GM23248 (cell line): Measurements from ENCODE around the gene PNRC2.

- RAMPAGE, long total RNA: no peak
These were observed 26.3 kb upstream of the ID3 start for GRCh38 chr1:23585487-23586171.

DNA sequence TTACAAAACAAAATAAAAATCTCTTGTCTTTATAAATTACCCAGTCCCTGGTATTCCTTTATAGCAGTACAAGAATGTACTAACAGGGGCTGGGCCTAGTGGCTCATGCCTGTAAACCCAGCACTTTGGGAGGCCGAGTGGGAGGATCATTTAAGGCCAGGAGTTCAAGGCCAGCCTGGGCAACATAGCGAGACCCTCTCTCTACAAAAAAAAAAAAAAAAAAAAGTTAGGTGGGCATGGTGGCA, 36.5 kb upstream of the ID3 start:
- RAMPAGE, long total RNA: no peak

GRCh38 chr1:23698562-23699071, 7.0 kb downstream of the RPL11 start:
- RAMPAGE, long total RNA: no peak

DNA sequence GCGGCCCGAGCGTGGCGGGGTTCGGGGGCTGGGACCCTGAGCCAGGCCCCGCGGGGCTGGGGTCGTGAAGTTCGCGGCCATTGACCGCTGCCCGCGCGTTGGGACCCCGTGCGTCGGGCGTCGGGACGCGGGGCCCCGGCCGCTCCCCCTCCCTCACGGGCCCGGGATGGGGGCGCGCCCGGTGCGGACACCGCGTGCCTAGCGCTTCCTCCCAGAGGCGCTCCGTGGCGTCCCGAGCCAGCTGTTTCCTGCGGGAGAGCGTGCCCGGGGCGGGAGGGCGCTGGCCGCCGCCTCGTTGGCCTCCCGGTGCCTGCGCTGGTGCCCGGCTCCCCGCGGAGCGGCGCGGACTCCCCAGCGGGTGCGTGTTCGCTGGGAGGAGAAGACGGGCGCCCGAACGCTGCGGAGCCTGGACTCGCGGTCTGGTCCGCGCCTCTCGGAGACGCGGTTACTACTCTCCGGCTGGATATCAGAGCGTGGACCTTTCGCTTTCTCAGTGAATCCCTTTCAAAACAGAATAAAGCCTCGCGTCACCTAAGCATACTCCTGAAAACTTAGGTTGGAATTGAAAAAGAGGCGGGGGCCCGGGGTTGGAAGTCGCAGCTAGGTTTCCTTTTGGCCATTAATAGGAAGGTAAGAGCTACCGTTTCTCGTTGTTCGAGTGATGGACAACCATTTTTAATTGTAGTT, 513 bp downstream of the ELOA start:
- RAMPAGE, long total RNA: no peak

GRCh38 chr1:23788716-23789783, 1.9 kb upstream of the LYPLA2 start:
- RAMPAGE, long total RNA: no peak

DNA sequence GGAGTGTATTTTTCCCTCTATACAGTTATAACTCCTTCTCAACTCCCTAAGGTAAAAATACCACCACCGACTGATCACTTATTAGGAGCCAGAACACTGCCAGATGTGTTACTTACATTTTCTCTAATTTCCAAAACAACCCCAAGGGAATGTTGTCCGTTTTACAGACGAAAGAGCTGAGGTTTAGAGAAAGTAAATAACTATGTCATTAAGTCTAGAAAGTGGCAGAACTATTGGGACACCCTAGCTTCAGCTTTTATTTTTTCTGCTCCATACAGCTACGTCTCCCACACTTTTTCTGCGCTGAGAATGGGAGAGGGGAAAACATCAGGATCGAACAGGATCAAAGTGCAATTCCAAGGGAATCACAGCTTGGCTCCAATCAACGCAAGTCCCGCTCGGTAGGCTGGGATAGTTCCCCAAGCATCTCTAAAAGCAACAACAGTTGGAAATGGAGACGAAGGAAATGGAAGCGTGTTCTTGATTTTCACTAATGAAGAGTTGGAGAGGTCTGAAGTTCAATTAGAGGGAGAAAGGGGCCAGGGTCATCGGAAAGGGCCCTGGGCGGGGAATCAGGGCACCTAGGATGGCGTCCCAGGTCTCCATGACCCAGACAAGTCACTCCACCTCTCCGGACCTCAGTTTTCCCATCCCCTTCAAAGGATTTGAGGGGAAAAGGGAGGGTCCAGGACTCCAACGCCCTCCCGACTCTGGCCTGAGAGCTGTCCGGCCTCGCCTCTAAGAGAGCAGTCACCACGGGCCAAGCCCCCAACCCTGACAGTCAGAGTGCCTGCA, 503 bp downstream of the HMGCL start:
- RAMPAGE, long total RNA: no peak

DNA sequence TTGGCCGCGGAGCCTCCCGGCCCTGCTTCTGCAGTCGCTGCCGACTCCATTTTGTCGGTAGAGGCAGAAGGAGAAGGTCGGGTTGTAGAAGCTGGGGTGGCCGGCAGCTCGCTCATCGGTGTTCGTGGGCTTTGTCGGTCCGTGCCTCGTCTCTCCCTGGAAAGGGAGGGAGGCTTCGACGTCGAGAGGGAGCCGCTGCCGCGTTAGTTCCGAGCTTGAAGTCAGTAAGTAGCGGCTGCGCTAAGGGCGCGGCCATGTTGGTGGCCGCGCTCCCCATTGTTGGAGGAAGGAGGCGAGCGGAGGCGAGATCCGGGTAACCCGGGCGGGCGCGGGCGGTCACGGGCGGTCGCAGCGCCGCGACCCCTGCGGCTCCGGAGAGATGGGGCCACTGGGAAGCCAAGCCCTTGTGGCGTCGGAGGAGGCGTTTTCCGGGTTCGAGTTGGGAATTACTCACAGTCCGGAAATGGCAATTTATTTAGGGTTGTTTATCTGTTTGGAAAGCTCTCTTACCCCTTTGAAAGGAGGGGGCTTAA, at the start of gene PNRC2:
Gene PNRC2 (plus strand): TSS at position 54 of the 533 bp plus-strand sequence.
- RAMPAGE, long total RNA: start-site peak on the plus strand centred at position 63 of the sequence, 36 bp wide, 727 and 555 reads in 2 replicates

GRCh38 chr1:24379799-24380564, 33.6 kb downstream of the STPG1 start:
- RAMPAGE, long total RNA: no peak

DNA sequence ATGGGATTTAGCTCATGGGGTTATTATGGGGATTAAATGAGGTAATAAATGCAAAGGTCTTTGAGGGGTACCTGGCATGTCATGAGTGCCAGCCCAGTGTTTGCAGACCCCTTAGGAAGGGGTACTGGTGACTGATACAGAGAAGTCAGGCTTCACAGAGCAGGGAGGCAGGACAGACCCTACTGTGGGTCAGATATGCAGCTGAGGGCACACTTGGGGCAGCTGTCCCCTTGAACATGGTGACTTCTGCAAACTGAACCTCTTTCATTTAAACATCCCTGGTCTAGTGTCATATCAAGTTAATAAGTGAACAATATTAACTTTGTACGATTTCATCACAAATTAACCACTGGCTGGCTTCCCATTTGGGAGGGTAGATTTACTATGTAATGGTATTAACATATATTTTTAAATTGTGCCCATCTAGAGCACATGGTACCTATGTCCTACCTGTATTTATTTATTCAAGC, 25.9 kb downstream of the STPG1 start:
- RAMPAGE, long total RNA: no peak

- RAMPAGE, long total RNA: no peak
These were observed 10.9 kb downstream of the NIPAL3 start for GRCh38 chr1:24426611-24426873.

DNA sequence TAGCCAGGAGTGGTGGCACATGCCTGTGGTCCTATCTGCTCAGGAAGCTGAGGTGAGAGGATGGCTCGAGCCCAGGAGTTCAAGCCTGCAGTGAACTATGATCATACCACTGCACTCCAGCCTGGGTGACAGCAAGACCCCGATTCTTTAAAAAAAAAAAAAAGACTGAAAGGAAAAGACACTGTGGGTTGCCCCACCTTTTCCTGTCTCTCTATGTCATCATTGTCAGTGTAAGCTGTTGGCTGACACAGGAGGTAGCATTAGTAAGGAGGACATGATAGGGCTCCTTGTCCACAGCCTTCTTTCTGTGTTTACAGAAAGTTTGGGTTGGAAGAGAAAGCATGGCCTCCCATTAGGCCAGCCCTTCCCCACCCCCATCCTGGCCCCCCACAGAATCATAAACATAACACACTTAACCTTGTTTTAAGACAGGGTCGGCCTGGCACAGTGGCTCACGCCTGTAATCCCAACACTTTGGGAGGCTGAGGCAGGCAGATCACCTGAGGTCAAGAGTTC, 20.6 kb upstream of the RCAN3 start:
- RAMPAGE, long total RNA: no peak

DNA sequence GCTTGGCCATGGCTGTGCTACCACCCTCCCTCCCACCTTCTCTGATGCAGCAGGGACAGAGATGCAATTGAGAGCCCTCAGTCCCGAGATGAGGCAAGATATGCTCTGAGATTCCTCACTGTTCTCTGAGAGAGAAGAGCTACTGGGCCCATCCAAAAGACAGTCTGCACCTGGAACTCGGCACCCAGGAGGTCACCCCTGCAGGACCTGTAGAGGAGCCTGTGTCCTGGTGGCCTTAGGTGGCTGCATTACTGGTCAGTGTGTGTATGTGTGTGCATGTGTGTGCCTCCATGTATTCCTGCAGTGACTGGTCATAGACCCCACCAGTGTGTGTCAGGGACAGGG, 33.5 kb downstream of the NCMAP start:
- RAMPAGE, long total RNA: no peak

DNA sequence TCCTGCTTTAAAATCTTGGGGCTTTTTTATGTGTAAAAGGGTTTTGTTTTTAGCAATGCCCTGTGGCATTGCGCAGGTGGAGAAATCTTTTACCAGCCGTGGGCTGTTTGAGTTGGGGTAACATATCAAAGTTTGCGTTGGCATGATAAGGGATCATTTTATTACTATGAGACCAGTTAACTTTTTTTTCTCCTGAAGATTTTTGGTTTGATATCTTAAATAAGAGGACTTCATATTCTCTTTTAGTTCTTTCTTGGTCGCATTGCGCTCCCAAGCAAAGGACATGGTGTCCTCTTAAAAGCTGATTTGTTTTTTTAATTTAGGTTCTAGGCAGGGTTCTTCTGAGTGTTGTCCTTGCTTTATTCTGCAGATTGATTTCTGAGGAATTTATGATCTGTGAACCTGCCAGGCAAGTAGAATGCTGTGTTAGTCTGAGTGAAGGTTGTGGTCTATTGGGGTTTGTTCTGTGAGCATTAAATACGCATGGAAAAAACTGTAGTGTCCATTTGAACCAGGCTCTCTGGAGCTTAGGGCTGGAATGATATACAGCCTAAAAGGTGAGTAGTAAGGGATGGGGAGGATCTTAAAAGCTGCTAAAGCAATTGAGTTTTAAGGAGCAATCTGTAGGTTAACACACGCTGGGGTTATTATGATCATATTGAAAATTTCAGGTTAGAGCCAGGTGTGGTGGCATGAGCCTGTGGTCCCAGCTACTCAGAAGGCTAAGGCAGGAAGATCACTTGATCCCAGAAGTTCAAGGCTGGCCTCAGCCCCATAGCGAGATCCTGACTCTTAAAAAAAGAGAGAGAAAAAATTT, 12.4 kb downstream of the SRRM1 start:
- RAMPAGE, long total RNA: no peak

- RAMPAGE, long total RNA: no peak
These were observed 28.4 kb downstream of the SRRM1 start for GRCh38 chr1:24671537-24671864.

DNA sequence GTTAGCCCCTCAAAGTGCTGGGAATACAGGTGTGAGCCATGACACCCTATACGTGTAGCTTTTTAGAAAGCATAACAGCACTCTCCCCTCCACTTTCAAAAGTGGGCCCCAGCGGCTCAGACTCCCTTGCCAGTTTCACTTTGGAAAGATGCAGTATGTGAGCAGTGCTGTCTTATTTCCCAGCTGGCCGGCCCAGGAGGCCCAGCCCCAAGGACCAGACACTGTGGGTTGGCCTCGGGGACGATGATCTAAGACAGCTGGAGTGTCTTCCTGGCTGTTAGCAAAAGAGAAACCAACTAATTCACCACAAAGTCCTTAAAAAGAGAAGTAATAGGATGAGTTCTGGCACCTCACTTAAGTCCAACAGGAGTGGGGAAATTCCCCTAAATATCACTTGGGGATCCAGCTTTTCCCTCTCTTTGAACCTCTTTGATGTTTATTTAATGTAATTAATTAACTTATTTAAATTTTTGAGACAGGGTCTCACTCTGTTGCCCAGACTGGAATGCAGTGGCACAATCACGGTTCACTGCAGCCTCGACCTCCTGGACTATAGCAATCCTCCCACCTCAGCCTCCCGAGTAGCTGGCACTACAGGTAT, 17.7 kb upstream of the CLIC4 start:
- RAMPAGE, long total RNA: no peak

- RAMPAGE, long total RNA: no peak
These were observed 468 bp downstream of the CLIC4 start for GRCh38 chr1:24745685-24746145.

- RAMPAGE, long total RNA: no peak
These were observed 9.0 kb downstream of the CLIC4 start for GRCh38 chr1:24754076-24754784.

DNA sequence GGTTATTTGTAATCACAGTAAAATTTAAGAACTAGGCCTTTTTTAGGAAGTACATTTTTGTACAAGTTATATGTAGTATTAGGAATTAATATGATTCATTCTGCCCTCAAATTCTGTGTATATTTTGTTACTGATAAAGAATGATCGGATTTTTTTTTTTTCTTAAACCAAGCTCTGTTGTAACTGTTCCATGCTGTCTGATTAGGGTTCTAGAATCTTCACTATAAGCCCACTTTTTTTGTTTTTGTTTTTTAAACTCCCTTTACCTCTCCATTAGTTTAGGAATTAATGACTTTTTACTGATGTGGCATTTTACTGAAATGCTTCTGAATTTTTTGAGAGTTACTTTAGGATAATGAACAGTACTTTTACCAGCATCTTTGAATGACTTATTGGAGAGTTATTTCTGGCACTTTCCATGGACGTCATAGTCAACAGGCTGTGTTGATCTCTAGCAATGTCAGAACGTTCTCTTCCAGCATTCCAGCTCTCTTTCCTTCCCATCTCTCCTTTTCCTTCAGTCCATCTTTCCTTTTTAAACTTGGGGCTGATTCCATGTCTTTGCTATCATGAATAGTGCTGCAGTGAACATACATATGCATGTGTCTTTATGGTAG, 48.4 kb downstream of the CLIC4 start:
- RAMPAGE, long total RNA: no peak

GRCh38 chr1:24914755-24915262, 15.3 kb downstream of the RUNX3 start:
- RAMPAGE, long total RNA: no peak

DNA sequence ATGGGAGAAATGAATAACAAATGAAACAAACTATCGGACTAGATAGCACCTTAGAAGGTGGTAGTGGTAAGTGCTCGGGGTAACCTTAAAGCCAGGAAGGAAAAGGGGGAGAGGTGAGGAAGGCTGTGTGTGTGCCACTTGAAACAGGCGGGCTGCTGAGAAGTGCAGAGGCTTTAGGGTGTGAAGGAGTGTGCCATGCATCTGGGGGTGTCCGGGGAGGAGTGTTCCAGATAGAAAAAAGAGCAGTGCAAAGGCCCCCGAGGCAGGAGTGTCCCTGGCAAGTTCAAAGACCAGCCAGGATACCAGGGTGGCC, 14.7 kb downstream of the RUNX3 start:
- RAMPAGE, long total RNA: no peak